SK-N-DZ (cell line): ENCODE measurements around the gene MAPT.

RAMPAGE:
- cytosol, long total RNA: no peak
- nucleus, long total RNA: no peak
These were observed 24.3 kb upstream of the MAPT start for GRCh38 chr17:45870056-45870472.

DNA sequence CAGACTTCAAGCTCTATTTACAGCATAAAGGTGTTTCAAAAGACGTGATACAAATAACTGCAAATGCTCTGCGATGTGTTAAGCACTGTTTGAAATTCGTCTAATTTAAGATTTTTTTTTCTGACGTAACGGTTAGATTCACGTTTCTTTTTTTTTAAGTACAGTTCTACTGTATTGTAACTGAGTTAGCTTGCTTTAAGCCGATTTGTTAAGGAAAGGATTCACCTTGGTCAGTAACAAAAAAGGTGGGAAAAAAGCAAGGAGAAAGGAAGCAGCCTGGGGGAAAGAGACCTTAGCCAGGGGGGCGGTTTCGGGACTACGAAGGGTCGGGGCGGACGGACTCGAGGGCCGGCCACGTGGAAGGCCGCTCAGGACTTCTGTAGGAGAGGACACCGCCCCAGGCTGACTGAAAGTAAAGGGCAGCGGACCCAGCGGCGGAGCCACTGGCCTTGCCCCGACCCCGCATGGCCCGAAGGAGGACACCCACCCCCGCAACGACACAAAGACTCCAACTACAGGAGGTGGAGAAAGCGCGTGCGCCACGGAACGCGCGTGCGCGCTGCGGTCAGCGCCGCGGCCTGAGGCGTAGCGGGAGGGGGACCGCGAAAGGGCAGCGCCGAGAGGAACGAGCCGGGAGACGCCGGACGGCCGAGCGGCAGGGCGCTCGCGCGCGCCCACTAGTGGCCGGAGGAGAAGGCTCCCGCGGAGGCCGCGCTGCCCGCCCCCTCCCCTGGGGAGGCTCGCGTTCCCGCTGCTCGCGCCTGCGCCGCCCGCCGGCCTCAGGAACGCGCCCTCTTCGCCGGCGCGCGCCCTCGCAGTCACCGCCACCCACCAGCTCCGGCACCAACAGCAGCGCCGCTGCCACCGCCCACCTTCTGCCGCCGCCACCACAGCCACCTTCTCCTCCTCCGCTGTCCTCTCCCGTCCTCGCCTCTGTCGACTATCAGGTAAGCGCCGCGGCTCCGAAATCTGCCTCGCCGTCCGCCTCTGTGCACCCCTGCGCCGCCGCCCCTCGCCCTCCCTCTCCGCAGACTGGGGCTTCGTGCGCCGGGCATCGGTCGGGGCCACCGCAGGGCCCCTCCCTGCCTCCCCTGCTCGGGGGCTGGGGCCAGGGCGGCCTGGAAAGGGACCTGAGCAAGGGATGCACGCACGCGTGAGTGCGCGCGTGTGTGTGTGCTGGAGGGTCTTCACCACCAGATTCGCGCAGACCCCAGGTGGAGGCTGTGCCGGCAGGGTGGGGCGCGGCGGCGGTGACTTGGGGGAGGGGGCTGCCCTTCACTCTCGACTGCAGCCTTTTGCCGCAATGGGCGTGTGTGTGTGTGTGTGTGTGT is at the start of gene MAPT:
MAPT (plus strand) TSS at position 815 of the 1,331 bp plus-strand sequence.
RAMPAGE:
- cytosol, long total RNA: start-site peak on the minus strand centred at position 499 of the sequence, 57 bp wide, 16 and 11 reads in 2 replicates; start-site peak on the plus strand centred at position 837 of the sequence, 56 bp wide, 123 and 337 reads in 2 replicates
- nucleus, long total RNA: start-site peak on the plus strand centred at position 826 of the sequence, 72 bp wide, 98 and 29 reads in 2 replicates

DNA sequence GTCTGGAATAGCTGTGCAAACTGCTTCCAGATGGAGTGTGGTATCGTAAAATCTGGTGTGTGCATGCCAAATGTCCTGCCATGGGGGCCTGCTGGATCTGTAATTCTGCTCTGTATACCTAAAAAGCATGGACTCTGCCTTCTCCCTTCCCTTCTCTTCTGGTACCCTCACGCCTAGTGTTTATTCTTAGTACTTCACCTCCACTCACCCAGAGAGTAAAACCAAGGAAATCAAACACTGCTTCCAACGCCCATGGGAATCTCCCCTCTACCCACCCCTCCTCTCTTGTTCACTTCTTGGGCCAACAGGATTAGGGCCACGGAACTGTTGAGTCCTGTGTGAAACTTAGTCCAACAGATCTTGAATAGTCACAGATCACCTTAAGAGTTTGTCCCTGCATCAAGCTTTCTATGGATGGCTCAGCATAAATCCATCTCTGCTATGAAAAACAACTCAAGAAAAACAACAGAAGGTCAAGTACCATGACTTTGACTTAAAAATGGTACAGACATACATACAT is 38.9 kb downstream of the STH start:
RAMPAGE:
- cytosol, long total RNA: no peak
- nucleus, long total RNA: no peak

DNA sequence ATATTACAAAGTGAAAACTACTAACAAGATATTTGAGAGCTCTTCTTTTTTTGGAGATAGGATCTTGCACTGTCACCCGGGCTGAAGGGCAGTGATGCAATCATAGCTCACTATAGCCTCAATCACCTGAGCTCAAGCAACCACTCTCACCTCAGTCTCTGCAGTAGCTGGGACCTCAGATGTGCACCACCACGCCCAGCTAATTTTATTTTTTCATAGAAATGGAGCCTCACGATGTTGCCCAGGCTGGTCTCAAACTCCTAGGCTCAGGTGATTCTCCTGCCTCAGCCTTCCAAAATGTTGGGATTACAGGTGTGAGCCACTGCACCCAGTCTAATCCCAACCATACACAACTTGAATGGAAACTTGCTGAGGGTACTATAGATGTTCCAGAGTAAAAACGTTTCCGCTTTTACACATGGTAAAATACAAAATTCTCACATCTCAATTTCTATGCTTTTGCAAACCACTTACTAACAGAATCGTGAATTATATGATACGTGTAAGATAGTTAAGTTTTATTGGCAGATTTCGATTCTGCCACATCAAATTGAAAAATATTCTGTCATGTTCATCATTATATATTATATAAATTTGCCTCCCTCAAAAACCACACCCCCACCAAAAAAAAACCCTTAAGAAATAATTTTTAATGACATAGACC is 84.2 kb downstream of the KANSL1 start:
RAMPAGE:
- cytosol, long total RNA: no peak
- nucleus, long total RNA: no peak

RAMPAGE:
- cytosol, long total RNA: no peak
- nucleus, long total RNA: no peak
These were observed 53.2 kb downstream of the KANSL1 start for GRCh38 chr17:46139996-46140501.

DNA sequence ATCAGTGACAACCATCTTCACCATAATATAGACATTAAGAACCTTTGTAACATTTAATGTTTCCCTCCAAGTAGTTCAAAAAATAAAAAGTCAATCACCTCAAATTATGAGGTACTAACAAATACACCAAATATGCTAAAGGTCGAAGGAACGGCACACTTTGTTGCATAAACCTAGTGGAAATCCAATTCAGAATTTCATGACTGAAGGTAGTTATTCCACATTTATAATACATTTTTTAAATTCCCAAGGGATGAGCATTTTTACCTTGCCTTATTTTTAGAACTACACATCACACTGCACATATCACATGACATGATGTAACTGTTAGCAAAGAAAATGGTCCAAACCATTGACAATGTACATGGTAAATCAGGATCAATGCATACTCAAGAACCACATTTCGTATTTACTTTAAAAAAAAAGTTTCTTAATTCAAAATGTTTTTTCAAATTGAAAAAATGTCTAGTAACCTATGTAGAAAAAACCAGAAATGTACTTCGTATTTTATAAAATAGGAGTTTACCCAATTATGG is 2.5 kb downstream of the KANSL1 start:
RAMPAGE:
- cytosol, long total RNA: no peak
- nucleus, long total RNA: no peak

GRCh38 chr17:46716123-46716322 is 102.5 kb downstream of the WNT3 start:
RAMPAGE:
- cytosol, long total RNA: no peak
- nucleus, long total RNA: no peak

DNA sequence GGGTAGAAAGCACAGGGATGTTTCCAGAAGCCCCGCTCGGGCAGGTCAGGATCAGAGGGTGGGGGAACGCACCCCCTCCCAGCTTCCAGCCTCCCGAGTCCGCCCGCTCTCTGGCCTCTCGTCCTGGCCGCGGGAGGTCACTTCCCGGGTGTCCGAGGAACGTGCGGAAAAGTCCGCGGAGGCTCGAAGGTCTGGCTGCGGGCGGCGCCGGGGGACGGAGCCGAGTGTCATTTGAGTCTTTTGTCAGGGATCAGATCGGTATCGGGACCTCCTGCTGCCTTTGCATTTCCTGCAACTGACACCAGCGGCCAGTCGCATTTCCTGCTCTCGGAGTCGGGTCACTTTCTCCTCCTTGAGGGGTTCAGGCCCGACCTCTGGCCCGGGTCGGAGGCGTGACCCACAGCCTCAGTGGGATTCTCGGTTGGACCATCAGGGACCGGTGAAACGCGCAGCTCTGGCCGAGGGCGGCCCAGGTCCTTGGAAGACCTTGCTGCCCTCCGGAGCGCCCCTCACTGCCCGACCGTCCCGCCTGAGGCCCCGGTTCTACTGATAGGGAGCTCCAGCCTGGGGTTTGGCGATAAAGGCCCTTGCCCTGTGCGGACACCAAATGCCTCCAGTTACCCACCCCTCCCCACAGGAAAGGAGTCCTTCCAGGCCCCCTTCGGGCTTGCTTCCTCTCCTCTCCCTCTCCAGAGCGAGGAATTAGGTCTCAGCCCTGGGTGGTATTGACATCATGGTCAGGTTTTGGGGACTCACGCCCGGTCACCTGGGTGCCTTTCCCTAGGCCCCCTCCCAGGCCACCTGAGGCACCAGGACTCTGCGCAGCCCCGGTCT is 845 bp upstream of the WNT3 start:
RAMPAGE:
- cytosol, long total RNA: no peak
- nucleus, long total RNA: no peak

GRCh38 chr17:47017019-47017320 is 37.9 kb upstream of the RPRML start:
RAMPAGE:
- cytosol, long total RNA: no peak
- nucleus, long total RNA: no peak

GRCh38 chr17:47138747-47139026 is 50.4 kb downstream of the CDC27 start:
RAMPAGE:
- cytosol, long total RNA: no peak
- nucleus, long total RNA: no peak

DNA sequence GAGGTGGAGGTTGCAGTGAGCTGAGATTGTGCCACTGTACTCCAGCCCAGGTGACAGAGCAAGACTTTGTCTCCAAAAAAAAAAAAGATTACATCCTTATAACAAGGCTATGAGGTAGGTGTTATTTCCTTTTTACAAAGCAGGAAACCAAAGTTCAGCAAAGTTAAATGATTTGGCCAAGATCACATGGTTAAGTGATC is 8.1 kb downstream of the MYL4 start:
RAMPAGE:
- cytosol, long total RNA: no peak
- nucleus, long total RNA: no peak

RAMPAGE:
- cytosol, long total RNA: no peak
- nucleus, long total RNA: no peak
These were observed 9.8 kb downstream of the MYL4 start for GRCh38 chr17:47218849-47219535.

GRCh38 chr17:47278948-47279930 is 25.6 kb downstream of the ITGB3 start:
RAMPAGE:
- cytosol, long total RNA: no peak
- nucleus, long total RNA: no peak

DNA sequence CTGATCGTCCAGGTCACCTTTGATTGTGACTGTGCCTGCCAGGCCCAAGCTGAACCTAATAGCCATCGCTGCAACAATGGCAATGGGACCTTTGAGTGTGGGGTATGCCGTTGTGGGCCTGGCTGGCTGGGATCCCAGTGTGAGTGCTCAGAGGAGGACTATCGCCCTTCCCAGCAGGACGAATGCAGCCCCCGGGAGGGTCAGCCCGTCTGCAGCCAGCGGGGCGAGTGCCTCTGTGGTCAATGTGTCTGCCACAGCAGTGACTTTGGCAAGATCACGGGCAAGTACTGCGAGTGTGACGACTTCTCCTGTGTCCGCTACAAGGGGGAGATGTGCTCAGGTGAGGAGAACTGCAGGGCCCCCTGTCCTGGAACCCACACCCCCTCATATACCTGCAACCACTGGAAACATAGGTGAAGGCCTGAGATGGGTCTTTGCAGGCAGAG is 31.5 kb upstream of the EFCAB13 start:
RAMPAGE:
- cytosol, long total RNA: no peak
- nucleus, long total RNA: no peak

RAMPAGE:
- cytosol, long total RNA: no peak
- nucleus, long total RNA: no peak
These were observed 39.3 kb upstream of the NPEPPS start for GRCh38 chr17:47491514-47492095.

GRCh38 chr17:47608443-47609243 is 41.1 kb upstream of the KPNB1 start:
RAMPAGE:
- cytosol, long total RNA: no peak
- nucleus, long total RNA: no peak

GRCh38 chr17:47674384-47675010 is 19.5 kb upstream of the TBKBP1 start:
RAMPAGE:
- cytosol, long total RNA: no peak
- nucleus, long total RNA: no peak

DNA sequence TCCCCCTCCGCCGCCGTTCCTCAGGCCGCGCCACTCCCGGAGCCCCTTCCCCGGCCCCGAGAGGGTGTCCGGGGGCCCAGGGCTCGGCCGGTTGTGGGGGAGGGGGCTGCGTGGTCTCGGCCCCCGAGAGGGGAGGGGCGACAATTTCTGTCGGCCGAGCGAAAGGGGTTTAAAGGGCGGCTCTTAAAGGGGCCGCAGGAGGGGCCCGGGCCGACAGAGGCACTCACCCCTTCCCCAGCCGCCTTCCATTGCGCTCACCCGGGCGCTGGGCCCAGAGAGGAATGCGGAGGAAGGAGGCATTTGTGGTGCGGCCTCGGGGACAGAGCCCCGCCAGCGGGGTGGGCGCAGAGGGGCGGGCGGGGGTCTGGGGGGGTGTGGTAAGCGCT is 391 bp downstream of the TBKBP1 start:
RAMPAGE:
- cytosol, long total RNA: start-site peak on the plus strand centred at position 213 of the sequence, 77 bp wide, 39 and 27 reads in 2 replicates
- nucleus, long total RNA: no peak

RAMPAGE:
- cytosol, long total RNA: no peak
- nucleus, long total RNA: no peak
These were observed 2.7 kb downstream of the TBKBP1 start for GRCh38 chr17:47696597-47697206.

DNA sequence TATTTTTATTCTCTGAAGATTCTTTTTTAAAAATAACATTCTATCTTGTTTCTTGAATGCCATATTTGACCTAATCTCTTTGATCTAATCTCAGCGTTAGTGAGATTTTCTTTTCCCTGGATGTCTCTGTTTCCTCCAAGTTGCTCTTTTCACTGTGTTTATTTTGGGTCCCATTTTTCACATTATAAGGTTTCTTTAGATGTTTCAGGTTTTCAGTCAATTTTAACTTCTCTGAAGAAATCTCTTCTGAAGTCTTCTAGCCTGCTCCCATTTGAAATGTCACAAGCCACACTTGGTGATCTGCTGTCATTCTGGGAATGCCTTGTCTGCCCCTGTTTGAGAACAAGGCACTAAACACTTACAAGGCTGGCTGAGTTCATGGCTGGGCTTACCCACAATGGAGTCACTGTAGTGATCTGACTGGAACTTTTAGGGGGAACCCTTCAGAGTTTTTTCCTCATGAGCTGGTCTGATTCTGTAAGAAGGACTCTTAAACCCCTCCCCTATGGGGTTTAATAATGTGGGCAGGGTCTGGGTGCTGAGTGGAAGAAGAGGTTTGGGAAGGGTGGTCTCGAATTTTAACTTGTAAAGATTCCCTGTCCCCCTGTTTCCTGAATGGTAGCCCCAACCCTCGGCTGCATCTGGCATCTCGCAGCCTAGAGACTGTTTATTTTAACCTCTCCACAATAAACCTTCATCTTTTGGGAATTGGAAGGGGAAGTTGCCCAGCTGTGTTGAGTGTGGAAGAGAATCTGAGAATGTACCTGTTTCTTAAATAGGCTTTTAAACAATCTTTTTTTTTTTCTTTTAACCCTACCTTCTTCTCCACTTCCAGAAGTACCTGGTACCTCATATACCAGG is 30.6 kb downstream of the OSBPL7 start:
RAMPAGE:
- cytosol, long total RNA: no peak
- nucleus, long total RNA: no peak